ENCODE results near the genes IFNA5, CDKN2A and DNAJA1.

DNA sequence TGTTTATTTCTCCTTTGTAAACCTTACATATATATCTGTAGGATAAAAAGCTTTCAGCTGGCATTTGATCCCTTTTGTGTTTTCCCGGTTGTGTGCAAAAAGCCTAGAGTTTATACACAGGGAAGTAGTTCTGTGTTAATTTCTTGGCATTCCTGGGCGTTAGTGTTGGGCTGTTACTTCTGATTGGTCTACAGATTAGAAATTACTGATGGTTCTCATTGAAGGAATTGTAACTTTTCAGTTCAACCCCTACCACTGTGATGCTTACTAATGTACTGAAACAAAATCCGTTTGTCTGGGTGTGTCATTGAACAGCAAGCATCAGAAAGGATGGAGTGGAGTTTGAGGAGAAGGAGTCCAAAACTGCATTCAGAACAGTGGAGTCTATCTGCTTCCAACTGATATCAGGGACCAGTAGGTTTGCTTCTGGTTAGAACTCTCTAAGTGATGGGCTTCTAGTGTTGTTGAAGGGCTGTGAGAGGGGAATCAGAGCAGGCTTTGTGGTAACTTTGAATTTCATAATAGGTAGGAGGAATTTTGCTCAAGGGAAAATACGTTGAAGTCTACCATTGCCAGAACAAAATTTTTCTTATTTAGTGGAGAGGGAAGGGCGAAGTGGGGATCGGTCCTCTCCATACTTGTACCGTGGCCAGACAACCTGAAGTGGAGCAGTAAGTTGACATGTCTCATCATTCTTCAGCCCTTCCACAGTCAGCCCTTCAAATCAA is 109.4 kb downstream of the FOCAD start:
- PRO-cap, 5 experiments, result no peak in any of the 5 experiments
- RAMPAGE, long total RNA, 2 experiments, result no peak in any of the 2 experiments
- RRBS, result no CpG with 5 or more reads among the region's 7 CpGs

DNA sequence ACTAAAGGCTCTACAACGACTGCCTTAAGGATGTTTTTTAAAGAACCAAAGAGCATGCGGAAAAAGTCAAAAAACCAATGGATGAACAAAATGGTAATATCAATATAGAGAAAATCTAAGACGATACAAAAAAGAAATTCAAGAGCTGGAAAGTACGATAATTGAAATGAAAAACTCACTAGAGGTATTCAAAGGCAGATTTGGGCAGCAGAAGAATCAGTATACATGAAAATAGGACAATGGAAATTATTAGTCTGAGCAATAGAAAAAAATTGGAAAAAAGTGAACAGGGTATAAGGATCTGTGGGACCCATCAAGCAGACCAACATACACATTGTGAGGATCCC is 30.3 kb downstream of the HACD4 start:
- PRO-cap, 5 experiments, result no peak in any of the 5 experiments
- RAMPAGE, long total RNA, 2 experiments, result no peak in any of the 2 experiments
- RRBS, result no CpG with 5 or more reads among the region's 4 CpGs

DNA sequence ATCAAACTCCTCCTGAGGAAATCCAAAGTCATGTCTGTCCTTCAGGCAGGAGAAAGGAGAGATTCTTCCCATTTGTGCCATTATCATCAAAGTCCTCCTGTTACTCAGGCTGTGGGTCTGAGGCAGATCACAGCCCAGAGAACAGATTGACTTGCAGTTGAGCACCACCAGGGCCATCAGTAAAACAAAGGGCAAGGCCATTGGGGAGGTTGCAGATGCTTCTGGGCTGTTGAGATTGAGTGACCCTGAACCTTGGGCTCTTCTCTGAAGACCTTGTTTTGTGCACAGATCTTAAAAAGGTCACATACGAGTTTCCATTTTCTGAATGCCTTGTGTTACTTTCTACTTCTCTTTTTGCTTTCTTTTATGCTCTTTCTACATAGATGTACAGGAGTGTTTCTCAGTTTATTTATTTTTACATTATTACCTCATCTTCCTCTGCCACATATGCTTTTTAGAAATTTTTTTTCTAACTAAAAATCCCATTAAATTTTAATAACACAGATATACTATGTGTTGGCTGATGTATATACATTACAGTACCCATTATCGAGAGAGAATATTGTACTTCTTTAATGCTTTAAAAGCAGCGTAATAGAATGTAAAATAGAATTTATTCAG is at the start of gene IFNA5:
Gene IFNA5, minus strand, starts transcription at position 258 of the 621 bp plus-strand sequence.
- PRO-cap, 5 experiments, result no peak in any of the 5 experiments
- RAMPAGE, long total RNA, 2 experiments, result no peak in any of the 2 experiments
- RRBS, result no CpG with 5 or more reads among the region's 3 CpGs

- PRO-cap, 5 experiments, result peak in 3 of 5 experiments; most common plus-strand start chr9:21802126 (in 2); most common minus-strand start chr9:21802198 (in 2)
- RAMPAGE, long total RNA, 2 experiments, result no peak in any of the 2 experiments
- RRBS, result 5% methylated on average over 6 of the region's 25 CpGs
These were observed 453 bp upstream of the MTAP start for GRCh38 chr9:21801997-21802368.

DNA sequence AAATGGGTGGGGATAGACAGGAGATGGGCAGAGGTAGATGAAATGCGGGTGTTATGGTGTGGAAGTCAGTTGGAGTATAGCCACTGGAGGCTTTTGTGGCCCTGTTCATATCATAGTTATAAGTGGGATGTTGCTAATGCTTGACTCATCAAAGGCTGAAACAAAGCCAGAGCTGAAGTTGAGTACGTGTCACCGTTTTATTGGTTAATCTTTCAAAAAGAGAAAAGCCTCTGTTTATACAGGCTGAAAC is 33.9 kb downstream of the MTAP start:
- PRO-cap, 5 experiments, result no peak in any of the 5 experiments
- RAMPAGE, long total RNA, 2 experiments, result no peak in any of the 2 experiments
- RRBS, result no CpG with 5 or more reads among the region's 3 CpGs

GRCh38 chr9:21853195-21853925 is 50.9 kb downstream of the MTAP start:
- PRO-cap, 5 experiments, result peak in 1 of 5 experiments; most common plus-strand start chr9:21853689 (in 1)
- RAMPAGE, long total RNA, 2 experiments, result no peak in any of the 2 experiments
- RRBS, result no CpG with 5 or more reads among the region's 3 CpGs

DNA sequence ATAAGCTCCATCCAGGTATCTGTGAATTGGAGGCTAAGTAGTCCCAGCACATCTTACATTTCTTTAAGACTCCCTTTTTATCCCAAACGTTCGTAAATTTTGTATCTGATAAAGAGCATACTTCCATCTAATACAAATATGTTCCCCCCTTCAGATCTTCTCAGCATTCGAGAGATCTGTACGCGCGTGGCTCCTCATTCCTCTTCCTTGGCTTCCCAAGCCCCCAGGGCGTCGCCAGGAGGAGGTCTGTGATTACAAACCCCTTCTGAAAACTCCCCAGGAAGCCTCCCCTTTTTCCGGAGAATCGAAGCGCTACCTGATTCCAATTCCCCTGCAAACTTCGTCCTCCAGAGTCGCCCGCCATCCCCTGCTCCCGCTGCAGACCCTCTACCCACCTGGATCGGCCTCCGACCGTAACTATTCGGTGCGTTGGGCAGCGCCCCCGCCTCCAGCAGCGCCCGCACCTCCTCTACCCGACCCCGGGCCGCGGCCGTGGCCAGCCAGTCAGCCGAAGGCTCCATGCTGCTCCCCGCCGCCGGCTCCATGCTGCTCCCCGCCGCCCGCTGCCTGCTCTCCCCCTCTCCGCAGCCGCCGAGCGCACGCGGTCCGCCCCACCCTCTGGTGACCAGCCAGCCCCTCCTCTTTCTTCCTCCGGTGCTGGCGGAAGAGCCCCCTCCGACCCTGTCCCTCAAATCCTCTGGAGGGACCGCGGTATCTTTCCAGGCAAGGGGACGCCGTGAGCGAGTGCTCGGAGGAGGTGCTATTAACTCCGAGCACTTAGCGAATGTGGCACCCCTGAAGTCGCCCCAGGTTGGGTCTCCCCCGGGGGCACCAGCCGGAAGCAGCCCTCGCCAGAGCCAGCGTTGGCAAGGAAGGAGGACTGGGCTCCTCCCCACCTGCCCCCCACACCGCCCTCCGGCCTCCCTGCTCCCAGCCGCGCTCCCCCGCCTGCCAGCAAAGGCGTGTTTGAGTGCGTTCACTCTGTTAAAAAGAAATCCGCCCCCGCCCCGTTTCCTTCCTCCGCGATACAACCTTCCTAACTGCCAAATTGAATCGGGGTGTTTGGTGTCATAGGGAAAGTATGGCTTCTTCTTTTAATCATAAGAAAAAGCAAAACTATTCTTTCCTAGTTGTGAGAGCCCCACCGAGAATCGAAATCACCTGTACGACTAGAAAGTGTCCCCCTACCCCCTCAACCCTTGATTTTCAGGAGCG is at the start of gene CDKN2A:
Gene CDKN2A, minus strand, starts transcription at position 575 of the 1,215 bp plus-strand sequence.
- PRO-cap, 5 experiments, result no peak in any of the 5 experiments
- RAMPAGE, long total RNA, 2 experiments, result no peak in any of the 2 experiments
- RRBS, result 2% methylated on average over 14 of the region's 76 CpGs

GRCh38 chr9:21995965-21996281 is 13.2 kb downstream of the CDKN2B start:
- PRO-cap, 5 experiments, result no peak in any of the 5 experiments
- RAMPAGE, long total RNA, 2 experiments, result no peak in any of the 2 experiments
- RRBS, result no CpG with 5 or more reads among the region's 15 CpGs

DNA sequence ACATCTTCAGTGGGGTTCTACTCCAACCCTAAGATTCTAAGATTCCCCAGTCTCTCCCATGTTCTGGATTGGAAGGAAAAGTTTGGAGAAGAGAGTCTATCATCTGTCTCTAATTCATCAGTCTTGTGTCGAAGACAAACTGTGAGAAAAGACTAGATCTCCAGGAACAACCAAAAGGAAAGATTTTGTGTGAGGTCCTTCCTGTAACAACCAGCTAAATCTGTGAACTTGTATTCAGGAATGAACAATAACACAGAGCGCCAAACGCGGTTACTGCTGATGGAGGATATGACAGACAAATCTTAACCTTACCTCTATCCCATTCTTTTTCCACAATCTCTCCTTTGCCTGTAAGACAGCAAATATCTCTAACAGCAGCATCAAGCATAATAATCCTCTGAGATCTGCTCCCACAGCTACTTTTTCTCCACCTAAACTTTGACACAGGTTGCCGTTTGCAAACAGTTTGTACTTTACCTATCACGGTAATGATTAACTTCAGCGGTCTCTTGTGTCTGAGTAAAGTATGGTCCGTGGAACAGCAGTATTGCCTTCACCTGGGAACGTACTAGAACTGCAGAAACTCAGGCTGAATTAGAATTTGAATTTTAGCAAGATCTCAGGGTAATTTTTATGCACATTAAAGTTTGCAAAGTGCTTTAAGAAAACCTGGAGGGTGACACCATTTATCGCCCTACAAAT is 387.6 kb downstream of the ELAVL2 start:
- PRO-cap, 5 experiments, result peak in 5 of 5 experiments; most common plus-strand start position 522 of the sequence (in 2); most common minus-strand start position 440 of the sequence (in 3)
- RAMPAGE, long total RNA, 2 experiments, result start-site peak on the minus strand in 1 of 2 experiments, centred at position 420 of the sequence, 489 reads per replicate
- RRBS, result no CpG with 5 or more reads among the region's 10 CpGs

DNA sequence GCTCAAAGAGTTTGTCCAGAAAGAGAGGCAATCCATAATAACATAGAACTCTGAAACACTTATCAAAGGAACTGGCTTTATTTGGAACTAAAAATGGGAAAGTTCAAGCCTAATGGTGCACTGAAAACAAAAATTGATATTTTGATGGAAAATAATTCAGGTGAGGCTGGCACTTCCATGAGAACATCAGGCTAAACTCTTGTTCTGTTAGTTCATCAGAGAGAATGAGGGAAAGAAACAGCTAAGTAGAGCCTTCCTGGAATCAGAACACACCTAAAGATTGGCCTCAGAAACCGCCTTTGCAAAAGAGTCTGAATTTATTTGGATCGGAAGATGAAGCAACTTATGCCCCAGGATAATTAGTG is 362.0 kb downstream of the ELAVL2 start:
- PRO-cap, 5 experiments, result no peak in any of the 5 experiments
- RAMPAGE, long total RNA, 2 experiments, result no peak in any of the 2 experiments
- RRBS, result no CpG with 5 or more reads among the region's 2 CpGs

DNA sequence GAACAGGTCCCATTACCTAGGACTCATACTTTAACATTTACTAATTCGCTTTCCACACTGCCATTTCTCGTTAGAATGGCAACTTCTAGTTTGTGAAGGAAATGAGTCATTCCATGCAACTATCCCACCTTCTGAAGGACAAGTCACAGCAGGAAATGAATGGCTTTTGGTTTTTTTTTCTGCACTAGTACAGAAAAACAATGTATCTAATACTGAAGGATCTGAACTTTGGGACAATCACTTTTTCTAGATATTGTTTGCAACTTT is 24.6 kb upstream of the IFNK start:
- PRO-cap, 5 experiments, result no peak in any of the 5 experiments
- RAMPAGE, long total RNA, 2 experiments, result no peak in any of the 2 experiments
- RRBS, result no CpG with 5 or more reads among the region's 2 CpGs

DNA sequence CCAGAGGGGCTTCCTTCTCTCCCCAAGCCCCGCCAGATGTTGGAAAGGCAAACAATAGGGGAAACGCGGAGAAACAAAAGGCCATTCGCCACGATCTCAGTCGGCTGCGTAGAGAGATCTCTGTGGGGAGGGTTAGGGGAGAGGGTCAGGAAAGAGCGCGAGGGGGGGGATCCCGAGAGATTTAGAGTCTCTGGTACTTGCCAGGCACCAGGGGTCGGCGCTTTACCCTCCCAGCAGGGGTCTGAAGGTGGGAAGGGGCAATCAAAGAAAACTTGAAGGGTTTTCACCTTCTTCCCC is 1.0 kb downstream of the MOB3B start:
- PRO-cap, 5 experiments, result no peak in any of the 5 experiments
- RAMPAGE, long total RNA, 2 experiments, result no peak in any of the 2 experiments
- RRBS, result no CpG with 5 or more reads among the region's 12 CpGs

DNA sequence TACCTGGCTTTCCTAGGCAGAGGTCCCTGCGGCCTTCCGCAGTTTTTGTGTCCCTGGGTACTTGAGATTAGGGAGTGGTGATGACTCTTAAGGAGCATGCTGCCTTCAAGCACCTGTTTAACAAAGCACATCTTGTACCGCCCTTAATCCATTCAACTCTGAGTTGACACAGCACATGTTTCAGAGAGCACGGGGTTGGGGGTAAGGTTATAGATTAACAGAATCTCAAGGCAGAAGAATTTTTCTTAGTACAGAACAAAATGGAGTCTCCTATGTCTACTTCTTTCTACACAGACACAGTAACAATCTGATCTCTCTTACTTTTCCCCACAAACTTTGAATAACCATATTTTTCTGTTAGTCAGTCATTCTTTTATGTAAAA is 750.9 kb upstream of the ACO1 start:
- PRO-cap, 5 experiments, result no peak in any of the 5 experiments
- RAMPAGE, long total RNA, 2 experiments, result no peak in any of the 2 experiments
- RRBS, result no CpG with 5 or more reads among the region's 4 CpGs

- PRO-cap, 5 experiments, result no peak in any of the 5 experiments
- RAMPAGE, long total RNA, 2 experiments, result no peak in any of the 2 experiments
- RRBS, result no CpG with 5 or more reads among the region's 8 CpGs
These were observed 39.9 kb upstream of the ACO1 start for GRCh38 chr9:32344418-32345005.

DNA sequence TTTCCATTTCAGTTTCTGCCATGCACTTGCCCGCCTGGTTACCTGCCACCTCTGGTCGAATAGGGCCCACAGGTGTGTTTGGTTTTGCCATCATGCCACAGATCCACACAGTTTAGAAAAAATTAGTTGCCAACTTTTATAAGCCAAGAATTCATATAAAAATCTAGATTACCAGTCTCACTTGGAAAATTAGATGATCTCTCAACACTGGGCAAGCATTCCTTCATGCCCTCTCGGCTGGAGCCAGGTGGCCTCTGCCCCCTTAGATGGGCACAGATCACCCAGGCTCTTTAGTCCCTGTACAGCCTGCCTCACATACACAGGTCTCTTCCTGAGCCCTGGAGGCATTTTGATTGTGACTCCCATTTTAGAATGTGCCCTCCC is 19.9 kb downstream of the ACO1 start:
- PRO-cap, 5 experiments, result peak in 3 of 5 experiments; most common plus-strand start position 293 of the sequence (in 3)
- RAMPAGE, long total RNA, 2 experiments, result no peak in any of the 2 experiments
- RRBS, result no CpG with 5 or more reads among the region's 3 CpGs

- PRO-cap, 5 experiments, result peak in 5 of 5 experiments; most common plus-strand start chr9:33025293 (in 3); most common minus-strand start chr9:33025037 (in 3)
- RAMPAGE, long total RNA, 2 experiments, result start-site peak on the plus strand in 2 of 2 experiments, at chr9:33025222-33025332 at its widest, 5,299 to 8,292 reads per replicate; start-site peak on the minus strand in 1 of 2 experiments, at chr9:33025093-33025121 at its widest, 396 reads per replicate
- RRBS, result 1% methylated on average over 21 of the region's 65 CpGs
These were observed at the start of gene DNAJA1 for GRCh38 chr9:33024556-33025397. DNAJA1 (plus strand) TSS chr9:33025273.

- PRO-cap, 5 experiments, result peak in 3 of 5 experiments; most common plus-strand start chr9:33082343 (in 1); most common minus-strand start chr9:33082316 (in 1)
- RAMPAGE, long total RNA, 2 experiments, result no peak in any of the 2 experiments
- RRBS, result no CpG with 5 or more reads among the region's 5 CpGs
These were observed 5.7 kb upstream of the SMU1 start for GRCh38 chr9:33082096-33082603.

DNA sequence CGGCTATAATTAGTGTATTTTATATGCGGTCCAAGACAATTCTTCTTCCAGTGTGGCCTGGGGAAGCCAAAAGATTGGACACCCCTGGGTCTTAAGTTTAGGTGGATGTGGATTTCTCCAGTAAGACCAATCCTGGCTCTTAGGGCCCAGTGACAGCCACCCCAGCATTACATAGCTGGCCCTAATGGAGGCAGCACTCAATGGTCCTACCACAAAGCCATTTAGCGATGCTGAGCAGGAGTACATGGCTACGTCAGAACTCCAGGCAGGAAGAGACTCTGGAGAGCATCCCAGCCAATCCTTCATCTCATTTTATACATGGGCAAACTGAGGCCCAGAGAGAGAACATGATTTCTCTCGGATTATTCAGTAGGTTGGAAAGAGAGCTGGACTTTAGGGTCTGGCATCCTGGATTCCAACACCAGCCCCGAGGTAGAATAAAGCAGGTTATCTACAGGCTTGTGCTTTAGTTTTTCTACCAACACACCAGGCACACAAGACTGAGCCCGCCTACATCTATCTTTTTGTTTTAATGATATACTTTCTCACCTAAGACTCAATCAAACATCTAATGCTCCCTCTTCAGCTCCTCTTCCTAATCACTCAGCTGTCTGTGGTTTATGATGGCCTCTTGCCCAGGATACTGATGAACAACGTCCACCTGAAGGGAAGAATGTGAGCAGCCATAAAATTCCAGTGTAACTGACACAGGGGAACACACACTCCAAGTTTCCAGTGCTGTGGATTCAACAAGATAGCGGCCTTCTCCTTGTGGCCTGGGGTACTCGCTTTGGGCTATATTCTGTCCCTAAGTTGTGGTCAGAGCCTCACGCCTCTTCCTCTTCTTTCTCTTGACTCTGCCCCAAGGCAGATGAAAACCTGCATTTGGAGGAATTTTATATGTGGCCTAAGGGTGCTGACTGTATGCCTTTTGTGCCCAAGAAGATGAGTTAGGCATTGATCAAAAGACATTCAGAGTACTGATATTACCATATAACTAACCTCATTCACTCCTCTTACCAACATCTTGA is 12.0 kb downstream of the B4GALT1 start:
- PRO-cap, 5 experiments, result no peak in any of the 5 experiments
- RAMPAGE, long total RNA, 2 experiments, result no peak in any of the 2 experiments
- RRBS, result no CpG with 5 or more reads among the region's 11 CpGs

- PRO-cap, 5 experiments, result peak in 3 of 5 experiments; most common plus-strand start chr9:33166400 (in 3); most common minus-strand start chr9:33166358 (in 1)
- RAMPAGE, long total RNA, 2 experiments, result no peak in any of the 2 experiments
- RRBS, result no CpG with 5 or more reads among the region's 15 CpGs
These were observed 882 bp downstream of the B4GALT1 start for GRCh38 chr9:33166194-33166713.

DNA sequence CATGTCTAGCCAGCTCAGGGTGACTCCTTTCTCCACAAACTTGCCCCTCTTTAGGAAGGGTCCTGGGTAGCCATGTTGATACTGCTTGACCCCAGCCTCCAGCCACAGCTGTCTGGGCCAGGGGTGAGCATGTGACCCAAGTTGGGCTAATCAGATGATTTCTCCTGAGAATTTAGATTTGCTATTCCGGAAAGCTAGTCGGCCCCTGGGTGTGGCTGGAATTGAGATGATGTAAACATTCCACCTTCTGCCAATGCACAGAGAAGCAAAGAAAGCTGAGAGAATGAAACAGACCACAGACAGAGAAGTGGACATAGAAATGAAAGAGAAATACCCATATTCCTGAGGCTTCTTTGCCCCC is 17.8 kb upstream of the B4GALT1 start:
- PRO-cap, 5 experiments, result no peak in any of the 5 experiments
- RAMPAGE, long total RNA, 2 experiments, result no peak in any of the 2 experiments
- RRBS, result no CpG with 5 or more reads among the region's 2 CpGs